Measurements from ENCODE around the gene CLEC18B.

DNA sequence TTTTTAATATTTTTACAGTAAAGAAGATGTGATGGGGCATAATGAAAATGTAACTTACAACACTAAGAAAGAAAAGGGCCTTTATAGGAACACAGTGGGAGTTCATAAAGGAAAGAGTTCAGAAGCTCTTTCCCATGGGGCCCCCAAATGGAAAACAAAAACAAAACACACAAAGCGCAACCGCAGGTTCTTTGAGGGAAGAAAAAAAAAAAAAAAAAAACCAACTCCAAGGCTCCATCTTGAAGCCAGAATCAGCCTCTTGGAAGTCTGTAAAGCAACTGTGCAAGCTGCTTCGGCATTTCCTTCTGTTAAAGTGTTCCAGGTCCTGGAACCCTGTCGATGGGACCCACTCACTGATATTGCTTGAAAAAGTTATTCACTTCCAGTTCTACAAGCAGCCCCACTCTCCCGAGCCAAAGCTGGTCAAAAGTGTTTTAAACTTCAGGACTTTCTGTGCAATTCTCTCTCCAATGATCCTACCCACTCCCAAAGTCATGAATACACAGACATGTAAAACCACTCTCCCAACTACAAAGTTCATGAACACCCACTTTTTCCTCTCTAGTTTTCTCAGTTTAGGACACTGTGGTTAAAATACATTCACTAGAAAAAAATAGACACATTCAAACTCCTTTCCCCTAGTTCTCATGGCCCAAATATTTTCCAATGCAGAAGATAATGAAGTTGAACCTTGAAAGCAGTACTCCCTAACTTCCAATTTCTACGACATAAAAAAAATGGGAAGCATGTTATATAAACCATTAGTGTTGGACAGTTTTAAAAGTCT is 4.9 kb upstream of the PHLPP2 start:
- RRBS = no CpG with 5 or more reads among the region's 6 CpGs

GRCh38 chr16:71831574-71832419 is 14.0 kb upstream of the ATXN1L start:
- RRBS = no CpG with 5 or more reads among the region's 5 CpGs

- RRBS = no CpG with 5 or more reads among the region's 6 CpGs
Observed at GRCh38 chr16:71929910-71930296, 34.6 kb downstream of the IST1 start.

DNA sequence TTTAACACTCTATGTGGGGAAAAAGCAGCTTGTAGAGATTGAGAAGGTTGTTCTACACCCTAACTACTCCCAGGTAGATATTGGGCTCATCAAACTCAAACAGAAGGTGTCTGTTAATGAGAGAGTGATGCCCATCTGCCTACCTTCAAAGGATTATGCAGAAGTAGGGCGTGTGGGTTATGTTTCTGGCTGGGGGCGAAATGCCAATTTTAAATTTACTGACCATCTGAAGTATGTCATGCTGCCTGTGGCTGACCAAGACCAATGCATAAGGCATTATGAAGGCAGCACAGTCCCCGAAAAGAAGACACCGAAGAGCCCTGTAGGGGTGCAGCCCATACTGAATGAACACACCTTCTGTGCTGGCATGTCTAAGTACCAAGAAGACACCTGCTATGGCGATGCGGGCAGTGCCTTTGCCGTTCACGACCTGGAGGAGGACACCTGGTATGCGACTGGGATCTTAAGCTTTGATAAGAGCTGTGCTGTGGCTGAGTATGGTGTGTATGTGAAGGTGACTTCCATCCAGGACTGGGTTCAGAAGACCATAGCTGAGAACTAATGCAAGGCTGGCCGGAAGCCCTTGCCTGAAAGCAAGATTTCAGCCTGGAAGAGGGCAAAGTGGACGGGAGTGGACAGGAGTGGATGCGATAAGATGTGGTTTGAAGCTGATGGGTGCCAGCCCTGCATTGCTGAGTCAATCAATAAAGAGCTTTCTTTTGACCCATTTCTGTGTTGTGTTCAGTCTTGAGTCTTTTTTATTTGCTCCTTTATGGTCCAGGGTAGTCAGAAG is 2.5 kb upstream of the HPR start:
- RRBS = no CpG with 5 or more reads among the region's 12 CpGs

DNA sequence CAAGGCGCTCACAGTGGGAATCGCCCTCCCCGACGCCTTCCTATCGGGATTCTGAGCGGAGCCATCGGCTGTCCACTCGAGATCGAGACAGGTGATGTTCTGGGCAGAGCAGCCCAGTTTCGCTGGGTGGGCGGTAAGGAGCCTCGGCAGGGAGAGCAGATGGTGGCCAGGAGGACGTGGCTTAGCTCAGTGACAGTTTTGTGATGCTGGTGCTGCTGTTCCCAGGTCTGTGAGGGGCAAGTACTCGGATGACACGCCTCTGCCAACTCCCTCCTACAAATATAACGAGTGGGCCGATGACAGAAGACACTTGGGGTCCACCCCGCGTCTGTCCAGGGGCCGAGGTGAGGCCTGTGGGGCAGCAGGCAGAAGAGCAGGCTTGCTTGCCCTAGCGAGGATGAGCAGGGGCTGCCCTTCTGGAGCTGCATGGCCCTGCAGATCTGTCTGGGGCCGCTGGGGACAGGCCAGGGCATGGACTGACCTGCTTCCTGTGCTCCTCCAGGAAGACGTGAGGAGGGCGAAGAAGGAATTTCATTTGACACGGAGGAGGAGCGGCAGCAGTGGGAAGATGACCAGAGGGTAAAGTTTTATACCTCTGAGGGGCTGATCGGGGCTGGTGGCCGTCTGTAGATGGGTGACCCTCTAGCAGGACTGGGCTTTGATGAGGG is 5.2 kb downstream of the DHX38 start:
- RRBS = no CpG with 5 or more reads among the region's 28 CpGs

- RRBS = no CpG with 5 or more reads among the region's 9 CpGs
Observed at GRCh38 chr16:72100213-72100699, 6.6 kb downstream of the DHX38 start.

GRCh38 chr16:72425306-72426097 is 253.5 kb upstream of the PMFBP1 start:
- RRBS = no CpG with 5 or more reads among the region's 27 CpGs

- RRBS = no CpG with 5 or more reads among the region's 21 CpGs
Observed at GRCh38 chr16:72795398-72796208, 252.3 kb downstream of the ZFHX3 start.

DNA sequence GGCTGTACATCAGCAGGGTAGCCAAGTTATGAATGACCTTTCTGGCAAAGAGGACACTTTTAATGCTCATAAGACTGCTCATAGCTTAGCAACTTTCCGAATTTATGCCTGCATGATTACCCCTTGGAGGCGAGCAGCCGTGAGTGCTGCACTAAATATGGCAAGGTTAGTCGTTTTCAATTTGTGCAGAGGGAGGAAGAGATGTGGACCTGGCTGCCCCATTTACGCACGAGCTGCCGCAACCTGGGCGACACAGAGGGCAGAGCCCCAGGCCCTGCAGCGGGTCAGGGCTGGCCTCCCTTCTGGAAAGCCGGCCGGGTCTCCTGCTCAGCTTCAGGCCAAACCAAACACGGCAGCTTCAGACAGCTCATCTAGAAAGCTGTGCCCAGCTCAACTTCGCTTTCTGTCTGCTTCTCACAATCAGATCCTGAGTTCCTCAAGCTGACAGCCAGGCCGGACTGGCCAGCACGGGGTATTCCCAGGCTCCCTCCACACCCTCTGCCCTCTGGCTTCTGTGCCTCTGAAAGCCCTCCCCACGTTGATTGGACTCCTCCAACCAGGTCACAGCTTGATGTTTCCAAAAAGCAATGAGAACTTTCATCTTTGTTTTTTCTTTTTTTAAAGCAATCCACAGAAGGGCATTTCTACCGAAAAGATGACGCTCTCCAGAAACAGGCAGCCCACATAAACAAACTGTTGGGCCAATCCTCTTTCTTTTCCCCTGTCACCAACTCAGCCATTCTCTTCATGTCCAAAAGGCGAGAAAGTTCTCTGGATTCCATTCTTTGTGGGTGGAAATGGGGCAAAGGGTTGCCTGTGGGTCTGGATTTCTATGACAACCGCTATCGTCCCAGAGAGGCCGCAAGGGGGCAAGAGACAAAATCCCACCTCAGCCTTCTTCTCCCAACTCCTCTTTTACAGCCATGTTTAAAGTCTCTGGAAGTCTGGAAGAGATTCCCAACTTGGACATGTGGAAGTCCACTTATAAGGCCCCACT is 189.1 kb downstream of the ZFHX3 start:
- RRBS = no CpG with 5 or more reads among the region's 22 CpGs

DNA sequence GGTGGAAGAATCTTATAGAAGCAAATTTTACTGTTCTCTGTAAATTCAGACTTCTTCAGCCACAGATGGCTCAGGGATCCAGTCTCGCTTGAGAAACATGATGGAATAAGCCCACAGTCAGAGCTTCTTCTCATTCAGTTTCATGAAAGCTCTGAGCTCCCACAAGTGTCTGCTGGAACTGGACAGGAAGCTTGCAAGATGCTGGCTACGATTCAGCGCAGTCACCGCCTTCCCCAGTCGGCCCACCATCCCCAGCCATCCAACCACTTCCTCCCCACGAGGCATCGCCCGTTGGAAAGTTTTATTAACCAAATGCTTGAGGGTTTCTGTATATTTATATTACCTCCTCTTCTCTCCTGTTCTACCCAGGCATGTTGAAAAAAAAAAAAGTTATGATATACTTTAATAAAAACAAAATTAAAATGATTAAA is 171.7 kb downstream of the ZFHX3 start:
- RRBS = no CpG with 5 or more reads among the region's 8 CpGs

GRCh38 chr16:72894302-72895021 is 153.5 kb downstream of the ZFHX3 start:
- RRBS = no CpG with 5 or more reads among the region's 12 CpGs

- RRBS = no CpG with 5 or more reads among the region's 9 CpGs
Observed at GRCh38 chr16:72956014-72956562, 91.8 kb downstream of the ZFHX3 start.

GRCh38 chr16:72987943-72988950 is 59.7 kb downstream of the ZFHX3 start:
- RRBS = no CpG with 5 or more reads among the region's 11 CpGs

- RRBS = no CpG with 5 or more reads among the region's 3 CpGs
Observed at GRCh38 chr16:73050075-73050647, 2.2 kb upstream of the ZFHX3 start.

GRCh38 chr16:73143853-73144600 is 96.1 kb upstream of the ZFHX3 start:
- RRBS = no CpG with 5 or more reads among the region's 11 CpGs

DNA sequence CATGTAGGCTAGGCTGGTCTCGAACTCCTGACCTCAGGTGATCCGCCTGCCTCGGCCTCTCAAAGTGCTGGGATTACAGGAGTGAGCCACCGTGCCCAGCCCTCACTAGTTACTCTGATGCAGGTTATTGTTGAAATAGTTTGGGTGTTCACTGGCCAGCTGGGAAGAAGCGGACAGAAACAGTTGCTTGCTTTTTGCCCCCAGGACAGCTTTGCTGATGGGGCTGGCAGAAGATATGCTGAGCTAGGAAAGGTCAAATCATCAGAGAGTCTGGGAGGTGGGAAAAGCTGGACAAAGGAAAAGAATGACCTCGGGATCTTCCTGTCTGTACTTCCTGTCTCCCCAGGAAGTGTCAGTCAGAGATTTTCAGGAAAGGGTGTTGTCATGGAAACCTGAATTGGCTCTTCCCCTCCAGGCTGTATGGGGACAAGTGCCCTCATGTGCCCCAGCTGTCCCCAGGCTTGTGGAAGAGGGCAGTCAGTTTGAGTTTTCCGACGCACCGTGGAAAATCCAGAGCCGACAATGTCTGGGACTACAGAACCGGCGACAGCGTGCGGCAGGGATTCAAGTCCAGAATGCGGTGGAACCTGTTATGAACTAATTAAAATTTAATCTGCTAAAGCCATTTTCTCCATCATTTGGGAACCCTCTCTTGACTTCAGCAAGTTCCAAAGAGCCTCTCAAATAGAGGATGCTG is 122.6 kb upstream of the ZFHX3 start:
- RRBS = no CpG with 5 or more reads among the region's 15 CpGs

DNA sequence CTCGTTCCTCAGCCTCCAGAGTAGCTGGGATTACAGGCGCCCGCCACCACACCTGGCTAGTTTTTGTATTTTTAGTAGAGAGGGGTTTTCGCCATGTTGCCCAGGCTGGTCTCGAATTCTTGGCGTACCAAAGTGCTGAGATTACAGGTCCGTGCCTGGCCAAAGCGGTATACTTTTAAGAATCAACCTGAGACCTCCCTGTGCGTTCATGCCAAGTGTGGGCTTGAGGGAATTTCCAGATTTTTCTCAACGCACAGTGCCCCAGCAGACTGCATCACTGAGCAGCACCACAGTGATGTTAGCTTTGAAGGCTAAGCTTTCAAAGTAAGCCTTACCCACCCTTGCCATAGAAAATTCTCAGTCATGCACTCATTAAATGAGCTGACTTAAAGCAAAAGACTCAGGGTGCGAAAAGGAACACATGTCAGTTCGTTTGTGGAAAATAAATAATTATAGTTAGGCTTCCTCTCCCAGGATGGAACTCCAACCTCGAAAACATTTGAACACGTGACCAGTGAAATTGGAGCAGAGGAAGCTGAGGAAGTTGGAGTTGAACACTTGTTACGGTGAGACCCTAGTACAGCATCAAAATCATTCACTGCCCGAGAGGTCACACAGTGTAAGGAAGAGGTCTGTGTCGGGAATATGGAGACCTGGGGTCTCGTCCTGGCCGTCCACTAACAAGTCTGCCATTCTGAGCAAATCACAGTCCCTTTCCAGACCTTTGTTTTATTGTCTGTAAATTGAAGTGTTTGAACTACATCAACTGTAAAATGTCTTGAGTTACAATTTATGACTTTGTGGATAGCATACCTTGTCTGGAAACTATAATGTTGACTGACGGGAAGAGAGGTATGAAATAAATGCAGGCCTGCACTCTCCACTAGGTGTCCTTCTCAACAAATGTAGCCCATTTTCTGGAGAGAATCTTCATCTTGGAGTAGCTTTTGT is 7.5 kb downstream of the PSMD7 start:
- RRBS = no CpG with 5 or more reads among the region's 20 CpGs

- RRBS = no CpG with 5 or more reads among the region's 8 CpGs
Observed at GRCh38 chr16:74396344-74396923, 20.3 kb downstream of the NPIPB15 start.

DNA sequence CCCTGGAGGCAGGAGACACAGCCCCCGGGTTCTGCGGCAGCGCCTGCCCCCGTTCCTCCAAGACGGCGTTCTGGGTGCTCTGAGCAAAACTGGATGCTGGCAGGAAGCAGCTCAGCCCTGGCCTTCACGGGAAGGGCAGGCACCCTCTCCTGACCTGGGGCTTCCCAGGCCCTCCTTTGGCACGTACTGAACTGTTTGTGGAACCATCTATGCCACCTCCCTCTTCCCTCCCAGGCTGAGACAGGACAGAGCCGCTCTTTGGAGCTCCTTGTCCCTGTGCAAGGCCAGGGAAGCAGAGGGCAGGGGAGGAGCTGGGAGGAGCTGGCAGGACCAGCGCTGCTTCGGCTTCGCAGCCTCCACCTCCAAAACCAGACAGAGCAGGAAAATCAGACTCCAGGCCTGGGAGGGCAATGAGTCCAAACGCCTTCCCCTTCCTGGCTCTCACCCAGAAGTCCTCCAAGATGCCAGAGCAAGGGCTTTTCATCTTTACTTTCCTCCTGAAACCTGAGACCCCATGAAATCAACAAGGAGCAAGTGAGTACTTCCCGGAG is 22.4 kb downstream of the NPIPB15 start:
- RRBS = no CpG with 5 or more reads among the region's 14 CpGs

DNA sequence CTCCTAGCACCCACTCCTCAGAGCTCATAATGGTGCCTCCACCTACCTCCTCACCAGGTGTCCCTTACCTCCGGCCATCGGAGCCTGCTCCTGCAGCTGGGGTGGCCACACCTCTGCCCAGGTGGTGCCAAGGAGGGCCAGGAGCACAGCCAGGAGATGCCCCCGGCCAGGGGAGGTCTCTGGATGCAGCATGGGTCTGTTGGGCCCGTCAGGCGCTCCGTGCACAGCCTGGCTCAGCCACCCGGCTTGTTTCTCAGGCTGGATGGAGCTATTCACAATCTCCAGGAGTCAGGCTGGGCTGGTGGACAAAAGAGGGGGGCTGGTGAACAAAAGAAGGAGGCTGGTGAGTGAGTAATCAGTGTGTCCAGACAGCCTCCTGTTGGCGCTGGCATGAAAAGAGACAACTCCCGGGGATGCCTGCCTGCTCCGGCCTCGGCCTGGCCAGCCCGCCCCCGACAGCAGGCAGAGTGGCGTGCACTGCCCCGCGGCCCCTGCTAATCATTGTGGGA is at the start of gene CLEC18B:
Gene CLEC18B (minus strand): TSS at position 400 of the 509 bp plus-strand sequence.
- RRBS = no CpG with 5 or more reads among the region's 16 CpGs